Measurements from ENCODE around the gene PDPN.

- RAMPAGE, long total RNA: no peak
- RRBS, 2 experiments: 33 to 43% methylated on average over 2 of the region's 9 CpGs
CAGE:
- cytosol, long polyA minus RNA: no peak
- cytosol, long polyA plus RNA: no peak
- long polyA plus RNA: no peak
- nucleolus, long total RNA: no peak
- nucleus, long polyA plus RNA: no peak
- nucleus, long total RNA: no peak
These were observed 61.5 kb downstream of the DHRS3 start for GRCh38 chr1:12556431-12557021.

GRCh38 chr1:12601249-12601621 is 16.8 kb downstream of the DHRS3 start:
- RAMPAGE, long total RNA: no peak
- RRBS, 2 experiments: no CpG with 5 or more reads among the region's 4 CpGs
CAGE:
- cytosol, long polyA minus RNA: no peak
- cytosol, long polyA plus RNA: no peak
- long polyA plus RNA: no peak
- nucleolus, long total RNA: no peak
- nucleus, long polyA plus RNA: no peak
- nucleus, long total RNA: no peak

- RAMPAGE, long total RNA: no peak
- RRBS, 2 experiments: no CpG with 5 or more reads among the region's 8 CpGs
CAGE:
- cytosol, long polyA minus RNA: no peak
- cytosol, long polyA plus RNA: no peak
- long polyA plus RNA: no peak
- nucleolus, long total RNA: no peak
- nucleus, long polyA plus RNA: no peak
- nucleus, long total RNA: no peak
These were observed 3.6 kb downstream of the DHRS3 start for GRCh38 chr1:12614215-12614981.

- RAMPAGE, long total RNA: no peak
- RRBS, 2 experiments: no CpG with 5 or more reads among the region's 9 CpGs
CAGE:
- cytosol, long polyA minus RNA: no peak
- cytosol, long polyA plus RNA: no peak
- long polyA plus RNA: no peak
- nucleolus, long total RNA: no peak
- nucleus, long polyA plus RNA: no peak
- nucleus, long total RNA: no peak
These were observed 3.7 kb upstream of the DHRS3 start for GRCh38 chr1:12621649-12622219.

DNA sequence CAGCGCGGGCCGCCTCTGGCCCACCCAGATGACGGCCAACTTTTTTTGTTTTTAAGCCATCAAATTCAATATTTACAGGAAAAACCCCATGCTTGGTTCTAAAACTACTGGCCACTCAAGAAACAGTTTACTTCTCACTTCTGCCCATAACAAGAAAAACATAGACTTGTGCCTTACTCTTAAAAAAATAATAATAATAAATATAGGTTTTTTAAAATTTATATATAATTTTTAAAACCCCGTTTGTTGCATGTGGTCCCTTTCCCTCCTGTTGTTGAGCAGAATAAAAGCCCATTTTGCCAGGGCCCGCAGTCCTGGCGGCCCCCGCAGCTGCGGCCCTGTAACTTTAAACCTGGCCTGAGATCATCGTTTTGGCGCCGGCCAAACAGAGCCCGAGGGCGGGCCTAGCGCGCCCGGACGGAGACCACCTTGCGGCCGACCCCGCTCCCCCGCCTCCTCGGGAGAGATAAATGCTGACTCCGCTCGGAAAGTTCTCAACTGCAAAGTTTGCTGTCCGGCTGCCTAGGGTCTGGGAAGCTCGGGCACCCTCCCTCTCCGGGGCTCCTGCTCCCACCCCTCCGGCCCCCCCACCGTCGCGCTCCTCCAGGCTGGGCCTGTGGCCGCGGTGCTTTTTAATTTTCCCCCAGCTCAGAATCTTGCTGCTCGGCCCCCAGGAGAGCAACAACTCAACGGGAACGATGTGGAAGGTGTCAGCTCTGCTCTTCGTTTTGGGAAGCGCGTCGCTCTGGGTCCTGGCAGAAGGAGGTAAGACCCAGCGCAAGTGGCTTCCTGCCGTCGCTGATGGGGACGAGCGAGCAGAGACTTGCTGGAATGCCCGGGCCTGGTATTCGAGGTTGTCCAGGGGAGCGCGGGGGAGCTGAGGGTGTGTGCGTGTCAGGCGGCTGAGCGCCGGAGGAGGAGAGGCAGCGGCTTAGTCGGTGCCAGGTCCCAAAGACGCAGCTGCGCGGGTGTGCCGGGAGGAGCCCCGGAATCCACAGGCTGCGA is at the start of gene PDPN:
PDPN (plus strand) TSS at position 497 of the 1,005 bp plus-strand sequence.
- RAMPAGE, long total RNA: no peak
- RRBS, 2 experiments: 19 to 25% methylated on average over 18 to 28 of the region's 62 CpGs
CAGE:
- cytosol, long polyA minus RNA: no peak
- cytosol, long polyA plus RNA: no peak
- long polyA plus RNA: no peak
- nucleolus, long total RNA: no peak
- nucleus, long polyA plus RNA: no peak
- nucleus, long total RNA: no peak

DNA sequence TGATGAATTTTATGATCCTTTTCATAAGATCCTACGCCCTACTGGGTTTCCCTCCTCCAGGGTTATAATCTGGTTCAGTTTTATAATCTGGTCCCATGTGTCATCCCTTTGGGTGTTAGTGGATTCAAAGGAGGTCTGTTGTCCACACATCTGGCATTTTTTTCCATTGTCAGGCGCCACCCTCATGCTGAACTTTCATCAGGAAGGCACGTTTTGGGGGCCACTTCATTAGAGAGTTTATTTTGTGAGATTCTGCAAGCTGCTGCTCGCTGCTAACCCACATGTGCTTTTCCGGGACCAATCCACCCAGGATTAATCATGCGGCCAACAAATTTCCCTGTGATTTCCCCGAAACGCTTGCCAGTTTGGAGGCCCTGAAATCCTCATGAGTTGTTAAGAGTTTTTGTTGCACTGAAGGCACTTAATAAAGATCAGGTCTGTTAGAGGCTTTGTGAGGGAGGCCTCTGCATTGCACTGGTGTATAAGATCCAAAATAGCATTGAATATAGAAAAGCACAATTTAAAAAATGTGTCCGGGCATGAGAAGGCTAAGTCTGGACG is 2.3 kb downstream of the PDPN start:
- RAMPAGE, long total RNA: no peak
- RRBS, 2 experiments: no CpG with 5 or more reads among the region's 10 CpGs
CAGE:
- cytosol, long polyA minus RNA: no peak
- cytosol, long polyA plus RNA: no peak
- long polyA plus RNA: no peak
- nucleolus, long total RNA: no peak
- nucleus, long polyA plus RNA: no peak
- nucleus, long total RNA: no peak

- RAMPAGE, long total RNA: no peak
- RRBS, 2 experiments: no CpG with 5 or more reads among the region's 10 CpGs
CAGE:
- cytosol, long polyA minus RNA: no peak
- cytosol, long polyA plus RNA: no peak
- long polyA plus RNA: no peak
- nucleolus, long total RNA: no peak
- nucleus, long polyA plus RNA: no peak
- nucleus, long total RNA: no peak
These were observed 10.1 kb downstream of the PDPN start for GRCh38 chr1:13593483-13594295.

DNA sequence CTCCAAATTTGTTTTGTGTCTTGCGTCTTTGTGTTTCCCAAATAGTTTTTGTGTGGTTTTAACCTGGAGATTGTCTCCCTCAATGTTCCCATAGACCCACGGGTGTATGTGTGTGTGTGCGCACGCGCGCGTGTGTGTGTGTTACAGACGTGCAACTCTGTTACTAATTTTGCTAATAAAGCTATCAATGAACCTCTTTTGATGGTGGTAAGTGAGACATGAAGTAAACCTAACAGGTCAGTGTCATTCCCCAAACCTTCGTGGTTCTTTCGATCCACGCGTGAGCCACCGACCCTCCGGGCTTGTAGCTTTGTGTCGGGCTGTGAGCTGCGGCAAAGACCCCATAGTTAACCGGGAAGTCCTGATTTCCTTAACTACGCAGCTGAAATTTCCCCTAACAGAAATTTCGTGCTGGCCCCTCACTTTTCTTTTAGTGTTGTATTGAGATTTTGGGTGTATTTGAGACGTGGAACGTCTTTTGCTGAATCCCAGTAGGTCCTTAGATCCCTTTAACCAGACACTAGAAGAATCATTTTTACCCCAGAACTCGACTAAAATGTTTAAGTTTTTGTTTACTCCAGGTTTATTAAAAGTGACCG is 867 bp downstream of the PRDM2 start:
- RAMPAGE, long total RNA: no peak
- RRBS, 2 experiments: 3% methylated on average over 4 of the region's 23 CpGs
CAGE:
- cytosol, long polyA minus RNA: no peak
- cytosol, long polyA plus RNA: start-site peak on the plus strand centred at position 156 of the sequence, 103 bp wide, 31 and 25 reads in 2 replicates
- long polyA plus RNA: start-site peak on the plus strand centred at position 153 of the sequence, 52 bp wide, 39 and 19 reads in 2 replicates
- nucleolus, long total RNA: no peak
- nucleus, long polyA plus RNA: no peak
- nucleus, long total RNA: no peak

DNA sequence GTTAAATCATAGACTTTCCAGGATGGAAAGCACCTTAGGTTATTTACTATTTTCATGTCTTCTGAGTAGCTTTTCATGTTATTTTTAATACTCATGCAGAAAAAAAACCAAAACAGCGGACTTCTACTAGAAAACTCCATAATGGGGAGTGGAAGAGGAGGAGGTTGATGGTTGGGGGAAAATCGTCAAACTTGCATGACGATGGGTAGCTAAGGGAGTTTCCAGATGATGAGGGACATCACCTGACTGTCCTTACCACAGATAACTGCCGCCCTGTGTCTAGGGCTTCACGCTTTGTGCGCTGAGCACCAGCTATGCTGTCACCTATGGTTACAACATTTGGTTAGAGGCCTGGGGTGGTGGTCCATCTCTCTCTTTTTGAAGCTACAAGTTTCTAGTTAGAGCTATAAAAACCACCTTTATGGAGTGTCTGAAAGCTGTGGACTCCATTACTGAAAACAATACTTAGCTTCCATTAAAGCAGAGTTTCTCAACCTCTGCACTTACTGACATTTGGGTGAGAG is 2.8 kb downstream of the PRDM2 start:
- RAMPAGE, long total RNA: no peak
- RRBS, 2 experiments: no CpG with 5 or more reads among the region's 6 CpGs
CAGE:
- cytosol, long polyA minus RNA: no peak
- cytosol, long polyA plus RNA: no peak
- long polyA plus RNA: no peak
- nucleolus, long total RNA: start-site peak on the minus strand centred at position 164 of the sequence, 60 bp wide, 25 reads
- nucleus, long polyA plus RNA: no peak
- nucleus, long total RNA: no peak

DNA sequence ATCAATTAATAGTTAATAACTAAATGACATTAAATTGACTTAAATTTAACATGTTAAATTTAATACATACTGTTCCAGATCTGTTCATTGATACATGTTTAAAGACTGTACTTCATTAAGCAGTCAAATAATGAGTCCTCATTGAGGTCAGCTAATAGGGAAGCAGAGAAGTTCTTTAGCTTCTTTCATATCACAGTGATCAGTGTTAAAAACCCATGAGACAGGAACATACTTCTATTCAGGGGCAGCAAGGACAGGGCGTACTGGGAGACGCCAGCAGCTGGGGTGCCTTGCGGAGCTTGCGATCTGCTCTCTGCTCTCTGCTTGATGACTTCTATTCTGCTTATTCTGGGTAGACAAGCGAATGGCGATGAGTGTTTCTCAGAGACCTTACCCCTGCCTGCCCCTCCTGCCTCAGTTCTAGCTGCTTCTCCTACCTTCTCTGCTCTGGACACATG is 26.7 kb downstream of the PRDM2 start:
- RAMPAGE, long total RNA: no peak
- RRBS, 2 experiments: no CpG with 5 or more reads among the region's 6 CpGs
CAGE:
- cytosol, long polyA minus RNA: no peak
- cytosol, long polyA plus RNA: no peak
- long polyA plus RNA: no peak
- nucleolus, long total RNA: no peak
- nucleus, long polyA plus RNA: no peak
- nucleus, long total RNA: no peak

DNA sequence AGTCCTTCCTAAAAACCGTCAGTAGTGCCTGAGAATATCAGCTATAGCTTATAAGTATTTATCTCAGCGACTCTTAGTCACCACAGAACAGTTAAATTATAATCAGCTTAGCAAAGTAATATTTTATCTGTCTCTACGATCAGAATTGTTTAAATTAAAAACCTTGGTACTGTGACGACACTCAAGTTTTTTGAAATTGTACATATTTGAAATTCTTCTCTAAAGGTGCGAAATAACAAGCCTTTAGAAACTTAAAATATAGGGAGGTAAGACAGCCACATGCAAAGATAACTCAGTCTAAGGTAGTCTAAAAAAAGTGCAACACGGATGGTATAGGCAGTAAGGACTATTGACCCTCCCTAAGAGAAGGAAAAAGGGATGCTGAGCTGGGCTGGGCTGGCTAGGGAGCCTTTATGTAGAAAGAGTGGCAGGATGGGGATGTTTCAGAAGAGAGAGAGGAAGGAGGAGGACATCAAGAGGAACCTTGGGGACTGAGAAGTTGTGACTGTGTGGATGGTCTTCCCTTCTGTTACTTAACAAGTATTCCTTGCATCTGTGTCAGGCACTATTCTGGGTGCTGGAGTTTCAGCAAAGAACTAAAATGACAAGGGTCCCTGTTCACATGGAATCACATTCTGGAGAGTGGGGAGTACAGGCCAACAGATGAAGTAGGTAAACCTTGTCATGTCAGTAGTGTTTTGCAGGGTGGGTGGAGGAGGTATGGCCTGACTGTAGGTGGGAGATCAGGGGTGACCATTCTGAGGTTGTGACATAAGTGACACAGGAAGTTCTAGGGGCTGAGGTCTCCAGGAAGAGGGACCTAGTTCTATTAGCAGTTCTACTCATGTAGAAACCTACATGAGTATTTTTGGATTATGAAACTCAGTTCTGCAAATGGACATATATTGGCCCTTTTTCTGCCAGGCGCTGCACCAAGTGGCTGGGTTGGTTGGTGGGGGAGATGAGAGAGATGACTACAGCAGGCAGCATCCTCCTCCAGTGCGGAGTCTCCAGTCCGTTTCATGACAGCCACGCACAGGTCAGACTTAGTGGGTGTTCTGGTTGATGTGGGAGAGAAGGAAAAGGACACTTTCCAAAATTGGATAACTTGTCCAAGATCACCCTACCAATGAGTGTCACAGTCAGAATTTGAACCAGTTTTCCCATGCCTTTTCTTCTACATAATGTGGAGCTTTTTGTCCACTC is 53.7 kb downstream of the PRDM2 start:
- RAMPAGE, long total RNA: no peak
- RRBS, 2 experiments: no CpG with 5 or more reads among the region's 10 CpGs
CAGE:
- cytosol, long polyA minus RNA: no peak
- cytosol, long polyA plus RNA: no peak
- long polyA plus RNA: no peak
- nucleolus, long total RNA: no peak
- nucleus, long polyA plus RNA: no peak
- nucleus, long total RNA: no peak

DNA sequence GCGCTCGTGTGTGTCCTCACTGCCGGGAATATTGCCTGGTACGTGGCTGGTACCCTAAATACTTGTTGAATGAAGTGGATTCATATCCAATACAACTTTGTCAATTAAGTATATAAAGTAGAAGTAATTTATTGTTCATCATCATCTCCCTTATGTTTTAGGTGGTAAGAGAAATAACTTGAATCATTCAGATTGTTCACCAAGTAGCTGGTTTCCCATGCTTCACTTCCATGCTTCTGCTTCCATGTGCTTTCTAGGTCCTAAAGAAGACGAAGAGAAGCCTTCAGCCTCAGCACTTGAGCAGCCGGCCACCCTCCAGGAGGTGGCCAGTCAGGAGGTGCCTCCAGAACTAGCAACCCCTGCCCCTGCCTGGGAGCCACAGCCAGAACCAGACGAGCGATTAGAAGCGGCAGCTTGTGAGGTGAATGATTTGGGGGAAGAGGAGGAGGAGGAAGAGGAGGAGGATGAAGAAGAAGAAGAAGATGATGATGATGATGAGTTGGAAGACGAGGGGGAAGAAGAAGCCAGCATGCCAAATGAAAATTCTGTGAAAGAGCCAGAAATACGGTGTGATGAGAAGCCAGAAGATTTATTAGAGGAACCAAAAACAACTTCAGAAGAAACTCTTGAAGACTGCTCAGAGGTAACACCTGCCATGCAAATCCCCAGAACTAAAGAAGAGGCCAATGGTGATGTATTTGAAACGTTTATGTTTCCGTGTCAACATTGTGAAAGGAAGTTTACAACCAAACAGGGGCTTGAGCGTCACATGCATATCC is 78.4 kb downstream of the PRDM2 start:
- RAMPAGE, long total RNA: no peak
- RRBS, 2 experiments: no CpG with 5 or more reads among the region's 14 CpGs
CAGE:
- cytosol, long polyA minus RNA: no peak
- cytosol, long polyA plus RNA: no peak
- long polyA plus RNA: no peak
- nucleolus, long total RNA: no peak
- nucleus, long polyA plus RNA: no peak
- nucleus, long total RNA: no peak

GRCh38 chr1:14023173-14023920 is 323.4 kb downstream of the PRDM2 start:
- RAMPAGE, long total RNA: no peak
- RRBS, 2 experiments: no CpG with 5 or more reads among the region's 9 CpGs
CAGE:
- cytosol, long polyA minus RNA: no peak
- cytosol, long polyA plus RNA: no peak
- long polyA plus RNA: no peak
- nucleolus, long total RNA: no peak
- nucleus, long polyA plus RNA: no peak
- nucleus, long total RNA: no peak

- RAMPAGE, long total RNA: no peak
- RRBS, 2 experiments: no CpG with 5 or more reads among the region's 1 CpG
CAGE:
- cytosol, long polyA minus RNA: no peak
- cytosol, long polyA plus RNA: no peak
- long polyA plus RNA: no peak
- nucleolus, long total RNA: no peak
- nucleus, long polyA plus RNA: no peak
- nucleus, long total RNA: no peak
These were observed 423.3 kb downstream of the PRDM2 start for GRCh38 chr1:14123267-14123624.

DNA sequence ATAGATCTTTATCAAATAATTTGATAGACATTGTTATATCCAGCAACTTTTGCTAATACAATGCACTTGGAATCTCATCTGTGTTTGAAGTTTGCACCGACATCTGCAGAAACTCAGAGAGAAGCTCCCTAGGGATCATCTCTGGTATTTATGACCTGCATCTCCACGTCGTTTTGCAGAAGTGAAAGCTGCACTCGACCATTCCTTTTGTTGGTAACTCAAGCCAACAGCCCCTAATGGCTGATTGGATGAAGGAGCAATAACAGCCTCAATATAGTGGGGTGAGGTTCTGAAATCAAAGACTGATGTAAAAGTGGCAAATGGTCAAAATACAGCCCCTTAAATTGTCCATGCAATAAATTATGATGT is 344.3 kb upstream of the KAZN start:
- RAMPAGE, long total RNA: no peak
- RRBS, 2 experiments: no CpG with 5 or more reads among the region's 4 CpGs
CAGE:
- cytosol, long polyA minus RNA: no peak
- cytosol, long polyA plus RNA: no peak
- long polyA plus RNA: no peak
- nucleolus, long total RNA: no peak
- nucleus, long polyA plus RNA: no peak
- nucleus, long total RNA: no peak

GRCh38 chr1:14309552-14310345 is 288.7 kb upstream of the KAZN start:
- RAMPAGE, long total RNA: no peak
- RRBS, 2 experiments: no CpG with 5 or more reads among the region's 4 CpGs
CAGE:
- cytosol, long polyA minus RNA: no peak
- cytosol, long polyA plus RNA: no peak
- long polyA plus RNA: no peak
- nucleolus, long total RNA: no peak
- nucleus, long polyA plus RNA: no peak
- nucleus, long total RNA: no peak

DNA sequence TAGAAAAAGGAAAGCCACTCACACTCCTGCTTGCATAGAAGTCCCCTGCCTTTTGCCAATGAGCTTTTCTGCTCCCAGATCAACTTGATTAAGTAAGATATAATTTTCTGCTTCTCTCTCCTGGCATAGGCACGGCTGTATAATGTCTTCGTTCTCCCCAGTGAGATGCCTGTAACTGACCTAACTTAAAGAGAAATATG is 76.5 kb upstream of the KAZN start:
- RAMPAGE, long total RNA: no peak
- RRBS, 2 experiments: no CpG with 5 or more reads among the region's 2 CpGs
CAGE:
- cytosol, long polyA minus RNA: no peak
- cytosol, long polyA plus RNA: no peak
- long polyA plus RNA: no peak
- nucleolus, long total RNA: no peak
- nucleus, long polyA plus RNA: no peak
- nucleus, long total RNA: no peak

GRCh38 chr1:14881952-14882508 is 271.5 kb upstream of the TMEM51 start:
- RAMPAGE, long total RNA: no peak
- RRBS, 2 experiments: no CpG with 5 or more reads among the region's 8 CpGs
CAGE:
- cytosol, long polyA minus RNA: no peak
- cytosol, long polyA plus RNA: no peak
- long polyA plus RNA: no peak
- nucleolus, long total RNA: no peak
- nucleus, long polyA plus RNA: no peak
- nucleus, long total RNA: no peak

- RAMPAGE, long total RNA: no peak
- RRBS, 2 experiments: no CpG with 5 or more reads among the region's 12 CpGs
CAGE:
- cytosol, long polyA minus RNA: no peak
- cytosol, long polyA plus RNA: no peak
- long polyA plus RNA: no peak
- nucleolus, long total RNA: no peak
- nucleus, long polyA plus RNA: no peak
- nucleus, long total RNA: no peak
These were observed 258.3 kb upstream of the TMEM51 start for GRCh38 chr1:14895085-14895780.

GRCh38 chr1:15023598-15024359 is 129.8 kb upstream of the TMEM51 start:
- RAMPAGE, long total RNA: no peak
- RRBS, 2 experiments: no CpG with 5 or more reads among the region's 13 CpGs
CAGE:
- cytosol, long polyA minus RNA: no peak
- cytosol, long polyA plus RNA: no peak
- long polyA plus RNA: no peak
- nucleolus, long total RNA: no peak
- nucleus, long polyA plus RNA: no peak
- nucleus, long total RNA: no peak

All from GM12878 (cell line).